Type B pancreatic cell (in vitro differentiated cells): ENCODE measurements around a stretch of chr13.

DNA sequence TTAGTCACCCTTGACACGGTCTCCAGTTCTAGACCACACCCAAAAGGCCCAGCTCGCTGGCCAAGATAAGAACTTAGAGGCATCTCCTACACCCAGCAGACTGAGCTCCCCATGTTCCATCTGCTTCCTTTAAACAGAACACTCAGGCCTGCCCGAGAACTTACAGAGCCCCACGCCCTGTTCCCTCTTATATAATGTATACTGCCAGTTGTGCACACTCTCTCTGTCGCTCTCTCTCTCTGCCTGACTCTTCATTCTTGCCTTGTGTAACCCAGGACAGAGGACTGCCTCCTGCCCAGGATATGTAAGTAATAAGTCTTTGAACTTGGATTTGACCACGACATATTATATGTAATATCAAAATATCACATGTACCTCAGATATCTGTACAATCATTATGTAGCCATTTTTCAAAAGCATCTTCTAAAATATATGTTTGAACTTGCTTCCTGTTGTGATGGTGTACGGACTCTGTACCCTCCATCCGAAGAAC lies 67.2 kb downstream of the STK24 start:
- PRO-cap = no peak

DNA sequence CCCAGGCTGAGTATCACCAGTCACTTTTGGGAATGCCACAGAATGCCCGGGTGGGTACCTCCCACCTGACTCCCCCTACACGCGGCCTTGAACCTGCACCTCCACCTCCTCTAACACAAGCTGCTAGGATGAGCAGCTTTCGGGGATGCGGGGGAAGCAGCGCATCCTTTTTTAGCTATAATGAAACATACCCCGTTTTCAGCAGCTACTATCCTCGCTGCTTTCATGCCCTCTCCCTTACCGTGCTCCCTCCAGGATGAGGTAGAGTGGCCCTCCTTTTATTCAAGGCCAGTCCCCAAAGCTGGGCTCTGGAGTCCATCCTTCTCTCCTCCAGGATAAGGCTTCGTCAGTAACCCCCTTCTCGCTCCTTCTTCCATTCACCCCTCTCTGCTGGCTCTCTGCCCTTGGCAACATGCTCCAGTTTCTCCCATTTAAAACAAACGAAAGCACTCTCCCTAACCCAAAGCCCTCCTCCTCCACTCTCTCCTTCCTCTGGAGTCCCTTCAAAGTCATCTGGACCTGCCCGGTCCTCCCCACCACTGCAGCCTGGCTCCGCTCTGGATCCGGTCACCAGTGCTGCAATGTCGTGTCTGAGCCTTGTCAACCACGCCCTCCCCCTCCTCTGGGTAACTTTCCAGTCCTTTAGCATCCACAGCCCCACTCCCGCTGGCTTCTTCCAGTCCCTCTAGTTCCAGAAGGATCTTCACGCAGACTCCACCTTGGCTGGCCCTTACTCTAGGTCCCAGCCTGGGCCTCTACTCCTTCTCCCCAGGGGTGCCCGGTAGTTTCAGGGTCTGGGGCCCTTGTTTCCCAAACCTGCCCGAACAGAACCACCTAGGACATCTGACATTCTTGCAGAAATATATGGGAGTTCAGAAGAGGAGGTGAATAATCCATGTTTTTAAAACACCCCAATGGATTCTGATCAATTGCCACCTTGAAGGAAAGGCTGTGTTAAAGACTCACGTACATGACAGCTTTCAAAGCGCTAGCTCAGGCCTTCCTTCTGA lies 55.1 kb downstream of the STK24 start:
- PRO-cap = no peak

DNA sequence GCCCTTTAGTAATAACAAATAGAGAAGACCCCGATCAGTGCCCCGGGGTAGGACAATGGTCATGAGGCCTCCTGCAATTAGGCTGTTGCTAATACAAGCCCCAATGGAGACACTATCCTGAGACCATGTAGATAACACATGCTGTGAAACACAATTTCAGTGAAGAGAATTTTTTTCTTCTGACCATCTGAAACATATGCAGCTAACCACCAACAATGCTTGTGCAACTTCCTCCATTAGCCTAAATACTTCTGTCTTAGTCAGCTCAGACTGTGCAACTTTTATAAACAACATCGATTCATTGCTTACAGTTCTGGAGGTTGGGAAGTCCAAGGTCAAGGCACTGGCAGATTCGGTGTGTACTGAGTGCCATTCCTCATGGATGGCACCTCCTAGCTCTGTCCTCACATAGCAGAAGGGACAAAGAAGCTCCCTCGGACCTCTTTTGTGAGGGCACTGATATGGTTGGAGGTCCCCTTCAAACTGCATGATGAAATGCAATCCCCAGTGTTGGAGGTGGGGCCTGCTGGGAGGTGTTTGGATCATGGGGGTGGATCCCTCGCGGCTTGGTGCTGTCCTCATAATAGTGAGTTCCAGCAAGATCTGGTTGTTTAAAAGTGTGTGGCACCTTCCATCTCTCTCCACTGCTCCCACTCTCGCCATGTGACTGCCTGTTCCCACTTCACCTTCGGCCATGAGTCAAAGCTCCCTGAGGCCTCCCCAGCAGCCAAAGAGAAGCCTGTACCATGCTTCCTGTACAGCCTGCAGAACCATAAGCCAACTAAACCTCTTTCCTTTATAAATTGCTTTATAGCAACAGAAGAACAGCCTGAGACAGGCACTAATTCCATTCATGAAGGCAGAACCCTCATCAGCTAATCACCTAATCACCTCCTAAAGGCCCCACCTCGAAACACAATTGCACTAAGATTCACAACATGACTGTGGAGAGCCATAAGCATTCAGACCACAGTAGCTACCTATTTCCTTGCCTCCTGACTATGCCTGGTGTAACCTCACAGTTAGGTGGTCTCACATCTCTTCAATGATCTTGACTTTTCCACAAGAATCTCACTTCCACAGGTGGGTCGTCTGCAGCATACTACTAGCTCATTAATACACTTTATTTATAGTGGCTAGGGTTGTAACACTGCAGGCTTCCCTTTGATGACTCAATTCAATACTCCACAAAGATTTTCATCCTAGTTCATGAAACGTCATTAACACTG lies 27.5 kb downstream of the STK24 start:
- PRO-cap = unidirectional peak, minus-strand start at position 663 of the sequence

DNA sequence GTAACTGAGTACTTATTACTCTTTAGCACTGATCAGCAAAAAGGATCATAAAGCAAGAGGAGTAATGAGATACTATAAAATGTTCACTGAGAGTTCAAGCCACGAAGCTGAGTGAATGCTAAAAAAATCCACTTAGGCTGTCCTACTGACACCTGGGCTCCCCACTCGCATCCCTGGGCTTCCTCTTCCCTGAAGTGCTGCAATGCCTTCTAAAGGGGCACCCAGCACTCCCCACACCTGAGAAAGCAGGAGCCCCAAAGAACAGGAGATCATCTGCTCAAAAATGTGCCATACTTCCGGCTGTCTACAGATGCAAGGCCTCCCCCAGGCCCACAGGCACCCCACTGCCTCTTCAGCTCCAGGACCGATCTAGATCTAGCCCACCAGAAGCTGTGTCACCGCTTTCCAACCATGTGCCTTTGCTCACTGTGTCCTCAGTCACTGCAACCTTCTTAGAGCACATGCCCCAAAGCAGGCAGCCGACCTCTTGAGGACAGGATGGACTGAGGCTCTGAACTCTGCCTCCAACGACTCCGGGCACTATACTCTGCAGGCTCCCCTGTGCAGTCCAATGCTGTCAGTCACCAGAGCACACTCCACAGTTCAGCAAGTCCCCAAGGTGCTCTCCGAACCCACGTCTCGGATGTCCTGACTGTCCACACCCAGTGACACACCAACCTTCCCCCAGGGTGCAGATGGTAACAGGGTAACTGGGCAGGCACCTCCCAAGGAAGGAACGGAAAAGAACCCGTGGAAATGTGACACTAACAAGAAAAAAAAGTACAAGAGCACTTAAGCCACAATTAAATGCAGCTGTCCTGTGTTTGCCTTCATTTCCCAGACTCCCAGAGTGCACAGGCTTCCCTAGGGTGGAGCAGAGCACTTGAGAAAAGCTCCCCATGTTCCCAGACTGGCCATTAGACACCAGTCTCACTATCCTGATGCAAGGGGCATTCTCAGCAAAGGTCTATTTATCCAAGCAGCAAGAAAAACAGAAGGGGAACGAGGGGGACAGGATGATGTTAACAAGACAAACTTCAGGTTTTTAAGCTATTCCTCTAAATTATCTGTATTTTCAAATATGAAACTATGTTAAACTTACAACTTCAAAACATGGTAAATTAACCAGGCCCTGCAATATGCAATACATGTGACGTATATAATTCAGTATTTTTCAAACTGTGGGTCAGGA lies 4.8 kb downstream of the STK24 start:
- PRO-cap = no peak

DNA sequence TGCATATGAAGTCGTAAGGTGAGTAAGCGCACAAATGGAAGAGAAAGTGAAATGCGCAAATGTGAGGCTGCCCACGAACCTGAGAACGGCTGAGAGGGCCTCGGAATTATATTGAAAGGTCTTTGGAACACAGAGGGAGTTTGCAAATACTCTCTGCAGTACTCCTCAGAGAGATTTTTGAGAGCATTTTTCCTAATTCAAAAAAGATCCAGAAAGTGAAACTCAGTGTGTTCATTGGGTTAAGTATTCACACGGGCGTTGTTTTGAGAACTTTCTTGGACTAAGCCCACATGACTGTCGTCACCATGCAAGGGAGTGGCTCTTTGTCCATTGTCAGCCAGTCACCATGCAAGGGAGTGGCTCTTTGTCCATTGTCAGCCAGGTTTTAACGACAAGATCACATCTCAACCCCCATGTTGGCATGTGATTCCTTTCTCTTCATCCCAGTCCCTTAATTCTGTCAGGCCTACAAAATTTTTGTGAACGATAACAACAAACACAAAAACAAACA lies 81.2 kb upstream of the STK24 start:
- PRO-cap = no peak

GRCh38 chr13:98686087-98686451 lies 66.4 kb downstream of the SLC15A1 start:
- PRO-cap = no peak

GRCh38 chr13:98827399-98827980 lies 75.0 kb upstream of the SLC15A1 start:
- PRO-cap = no peak

- PRO-cap = no peak
Measured at GRCh38 chr13:99002024-99002742, 24.3 kb upstream of the DOCK9 start.

DNA sequence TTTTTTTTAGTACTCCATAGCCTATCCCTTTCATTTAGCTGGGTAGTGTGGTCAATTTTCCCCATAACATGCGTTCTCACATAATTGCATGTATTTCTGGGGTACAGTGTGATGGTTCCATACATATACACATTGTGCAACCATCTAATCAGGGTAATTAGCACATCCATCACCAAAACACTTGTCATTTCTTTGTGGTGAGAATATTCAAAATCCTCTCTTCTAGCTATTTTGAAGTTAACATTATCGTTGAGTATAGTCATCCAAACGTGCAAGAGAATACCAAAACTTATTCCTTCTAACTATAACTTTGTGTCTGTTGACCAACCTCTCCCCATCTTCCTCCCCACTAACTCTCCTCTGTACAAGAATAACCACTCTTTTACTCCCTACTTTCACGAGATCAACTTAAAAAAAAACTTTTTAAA lies 1.0 kb upstream of the UBAC2 start:
- PRO-cap = no peak

DNA sequence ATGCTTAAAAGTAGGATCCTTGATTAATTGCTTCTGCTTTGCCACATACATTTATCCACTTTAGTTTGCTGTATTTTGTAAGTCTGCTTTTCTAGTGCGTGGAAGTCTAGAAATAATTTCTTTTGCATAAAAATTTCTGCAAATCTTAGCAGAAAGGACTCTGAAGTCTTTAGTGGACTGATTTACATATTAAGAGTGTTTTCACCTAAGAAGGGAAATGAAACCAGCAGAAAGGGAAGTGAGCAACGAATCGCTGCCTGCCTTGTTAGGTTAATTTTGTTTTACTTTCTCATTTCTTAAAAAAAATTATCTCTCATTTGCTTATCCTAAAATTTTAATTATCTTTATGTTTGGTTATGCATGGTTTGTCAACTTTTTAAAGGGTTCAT lies 721 bp upstream of the GPR18 start:
- PRO-cap = no peak

- PRO-cap = no peak
Measured at GRCh38 chr13:99293149-99294499, 13.6 kb downstream of the GPR183 start.

- PRO-cap = no peak
Measured at GRCh38 chr13:99355106-99355486, 47.9 kb upstream of the GPR183 start.

GRCh38 chr13:99370618-99370853 lies 63.3 kb upstream of the GPR183 start:
- PRO-cap = no peak

- PRO-cap = no peak
Measured at GRCh38 chr13:99422249-99422770, 79.0 kb upstream of the TM9SF2 start.

DNA sequence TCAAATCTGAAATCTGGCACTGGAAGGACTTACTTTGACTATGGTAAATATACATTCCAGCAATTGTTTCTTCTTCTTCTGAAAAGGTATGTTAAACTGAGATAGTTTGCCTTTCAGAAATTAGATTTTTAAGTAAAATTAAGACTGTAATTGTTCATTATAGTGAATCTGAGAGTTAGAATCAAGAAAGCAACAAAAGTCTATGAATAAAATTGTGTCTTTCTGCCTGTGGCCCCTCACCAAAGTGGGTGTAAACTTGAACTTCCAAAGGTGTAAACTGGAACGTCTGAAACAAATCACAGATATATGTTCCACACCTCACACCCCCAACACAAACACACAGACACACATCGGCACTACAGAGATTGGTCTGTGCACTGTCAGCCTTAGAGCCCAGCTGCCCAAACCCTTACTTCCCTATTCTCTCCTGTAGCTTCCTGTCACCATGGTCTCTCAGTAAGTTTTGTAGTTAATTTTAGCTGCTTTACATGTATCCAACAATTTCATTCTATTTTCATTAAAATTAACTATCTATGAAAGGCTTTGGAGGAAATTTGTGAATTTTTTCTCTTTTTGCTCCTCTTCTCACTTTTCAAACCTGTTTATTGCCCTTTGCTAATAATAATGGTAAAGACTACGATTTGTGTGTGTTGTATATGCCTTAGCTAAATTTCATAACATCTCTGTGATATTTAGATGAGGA lies 5.3 kb downstream of the TM9SF2 start:
- PRO-cap = no peak

DNA sequence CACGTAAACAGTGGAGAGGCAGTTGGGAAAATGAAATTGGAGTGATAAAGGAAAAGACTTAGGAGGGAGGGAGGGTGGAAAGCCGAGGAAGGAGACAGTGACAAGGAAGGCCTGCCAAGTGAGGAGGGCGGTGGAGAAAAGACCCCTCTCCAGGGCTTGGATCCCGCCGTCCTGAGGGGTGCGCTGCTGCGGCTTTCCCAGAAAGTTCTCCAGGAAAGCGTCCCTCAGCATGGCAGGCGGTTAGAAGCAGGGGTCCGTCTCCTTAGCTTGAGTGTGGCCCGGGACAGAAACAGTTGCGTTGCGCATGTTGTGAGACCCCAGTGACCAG lies 41.2 kb upstream of the CLYBL start:
- PRO-cap = unidirectional peak, plus-strand start at position 203 of the sequence

- PRO-cap = no peak
Measured at GRCh38 chr13:99566486-99566845, 40.0 kb upstream of the CLYBL start.

DNA sequence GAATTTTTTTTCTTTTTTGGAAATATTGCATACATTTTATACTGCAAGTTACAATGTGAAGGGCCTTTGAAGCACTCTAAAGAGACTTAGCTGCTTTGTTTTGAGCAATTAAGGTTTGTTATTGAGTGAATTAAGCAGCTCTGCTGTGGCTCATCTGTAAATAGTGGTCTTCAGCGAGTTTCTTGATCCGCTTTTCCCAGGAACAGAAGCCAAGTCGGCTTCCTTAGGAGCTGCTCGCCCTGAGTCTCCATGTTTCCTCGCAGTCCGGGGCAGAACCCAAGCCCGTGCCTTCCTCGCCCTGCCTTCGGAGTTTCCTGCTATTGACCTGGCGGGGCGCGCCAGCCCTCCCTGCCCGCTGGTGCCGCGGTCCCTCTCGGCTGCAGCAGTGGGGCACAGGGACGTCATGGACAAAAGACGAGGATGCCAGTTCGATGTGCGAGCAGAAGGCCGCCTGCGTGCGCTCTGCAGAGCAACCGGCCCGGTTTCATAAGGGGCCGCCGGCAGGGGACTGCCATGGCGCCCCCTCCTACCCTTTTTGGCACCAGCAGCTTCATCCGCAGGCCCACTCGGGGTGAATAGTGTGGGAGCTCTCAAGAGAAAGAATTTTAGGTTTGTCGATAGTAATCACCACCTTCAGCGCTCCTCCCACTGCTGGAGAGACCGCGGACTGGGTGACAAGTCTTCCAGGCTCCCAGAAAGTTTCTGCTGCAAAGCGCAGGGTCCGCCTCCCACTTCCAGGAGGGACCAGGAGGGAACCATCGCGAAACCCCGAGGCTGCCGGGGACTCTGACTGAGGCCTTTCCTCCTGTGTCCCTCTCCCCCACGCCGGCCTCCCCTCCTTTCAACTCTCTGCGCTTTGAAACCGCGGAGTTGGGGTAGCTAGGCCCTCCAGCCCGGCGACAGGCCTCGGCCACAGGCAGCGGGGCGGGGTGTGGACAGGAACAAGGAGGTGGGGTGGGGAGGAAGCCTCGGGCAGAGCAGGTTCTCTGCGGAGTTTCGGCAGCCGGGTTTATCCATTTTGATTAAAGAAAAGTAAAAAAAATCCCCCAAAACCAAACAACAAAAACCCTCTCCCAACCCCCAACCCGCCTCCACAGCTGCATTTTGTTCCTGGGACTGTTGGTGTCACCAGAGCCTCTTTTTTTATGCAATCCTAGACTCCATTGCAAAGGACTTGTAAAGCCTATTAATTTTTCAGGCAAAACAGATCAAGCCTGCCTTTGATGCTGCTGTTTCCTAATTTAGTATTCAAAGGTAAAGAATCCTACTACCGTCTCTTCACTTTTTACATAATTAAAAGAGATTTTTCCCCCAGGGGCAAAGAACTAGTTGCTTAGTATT lies 51.7 kb downstream of the CLYBL start:
- PRO-cap = unidirectional peak, plus-strand start at position 648 of the sequence; bidirectional peak, plus-strand start at position 952 of the sequence, minus-strand start at position 845 of the sequence

- PRO-cap = no peak
Measured at GRCh38 chr13:99982069-99982502, 502 bp downstream of the ZIC2 start.

DNA sequence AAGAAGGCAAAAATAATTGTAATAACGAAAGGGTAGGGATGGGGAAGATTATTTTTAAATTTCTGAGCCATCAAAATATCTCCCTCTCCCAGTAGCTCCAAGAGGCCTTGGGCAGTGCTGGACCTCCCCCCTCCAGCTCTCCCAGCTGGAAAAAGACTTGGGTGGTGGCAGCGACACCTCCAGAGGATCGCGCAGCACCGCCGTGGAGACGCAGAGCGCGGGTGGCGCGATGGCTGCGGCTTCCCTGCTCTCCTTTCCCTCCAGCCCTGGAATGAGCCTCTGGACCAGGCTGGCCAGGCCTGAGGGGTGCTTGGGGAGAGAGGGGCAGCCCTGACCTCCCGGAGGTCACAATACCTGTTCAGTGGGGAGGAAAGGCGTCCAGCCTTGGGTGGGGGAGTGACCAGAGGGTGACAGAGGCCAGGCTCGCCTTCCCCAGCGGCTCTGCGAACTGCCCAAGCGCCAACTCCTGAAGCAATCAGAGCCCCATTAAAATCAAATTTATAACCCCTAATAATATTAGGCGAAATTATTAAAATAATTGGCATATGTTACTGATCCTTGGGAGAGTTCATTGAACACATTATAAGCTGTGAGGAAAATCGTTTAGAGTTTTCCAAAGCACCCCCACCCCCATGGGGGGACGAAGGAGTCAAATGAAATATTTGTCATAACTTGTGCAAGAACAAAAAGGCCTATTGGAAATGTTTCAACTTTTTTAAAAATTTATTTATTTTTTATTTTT lies 6.2 kb downstream of the ZIC2 start:
- PRO-cap = no peak